Skin of body (tissue), 2 donors: Measurements from ENCODE around the gene FBXO9.

- RAMPAGE, long total RNA = no peak
Observed at GRCh38 chr6:49766613-49767315, 20.3 kb downstream of the PGK2 start.

DNA sequence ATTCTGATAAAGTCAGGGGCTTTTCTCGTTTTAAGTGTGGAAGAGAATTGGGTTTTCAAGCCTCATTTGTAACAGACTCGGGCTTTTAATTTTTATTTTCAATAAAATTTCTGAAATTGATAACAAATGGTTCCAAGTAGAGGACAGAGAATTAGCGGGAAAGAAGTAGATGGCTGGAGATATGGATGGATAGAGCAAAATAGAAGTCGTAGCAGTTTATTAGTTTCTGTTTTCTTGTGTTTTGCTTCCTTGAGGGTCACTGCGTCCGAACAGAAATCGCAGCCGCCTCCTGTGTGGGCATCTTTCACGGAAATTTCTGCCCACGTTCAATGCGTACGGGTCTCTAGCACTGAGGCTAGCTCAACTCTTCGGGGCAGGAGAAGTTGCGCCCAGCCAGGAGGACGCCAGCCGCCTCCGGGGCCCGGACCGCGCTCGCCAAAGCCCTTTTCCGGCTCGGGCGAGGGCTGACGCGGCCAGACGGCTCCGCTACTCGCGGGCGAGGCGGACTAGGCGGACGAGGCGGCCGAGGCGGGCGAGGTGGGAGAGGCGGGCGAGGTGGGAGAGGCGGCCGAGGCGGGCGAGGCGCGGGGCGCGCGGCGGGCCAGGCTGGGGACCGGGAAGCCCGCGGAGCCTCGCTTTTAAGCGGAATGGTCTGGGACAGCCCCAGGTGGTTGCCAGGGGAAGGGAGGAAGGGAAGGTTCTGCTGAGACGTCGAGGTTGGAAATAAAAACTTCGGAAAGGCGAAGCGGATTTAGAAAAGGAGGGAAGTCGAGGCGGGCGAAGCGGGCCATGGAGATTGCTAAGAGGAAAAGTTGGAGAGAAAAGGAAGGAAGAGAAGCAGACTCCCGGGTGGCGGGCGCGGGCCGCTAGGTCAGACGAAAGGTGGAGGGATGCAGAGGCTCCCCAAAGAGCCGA lies 898 bp downstream of the TFAP2B start:
- RAMPAGE, long total RNA = no peak

- RAMPAGE, long total RNA = no peak
Observed at GRCh38 chr6:50820227-50821258, 1.9 kb downstream of the TFAP2B start.

GRCh38 chr6:50841726-50842385 lies 23.2 kb downstream of the TFAP2B start:
- RAMPAGE, long total RNA = no peak

GRCh38 chr6:50842386-50842705 lies 23.7 kb downstream of the TFAP2B start:
- RAMPAGE, long total RNA = no peak

DNA sequence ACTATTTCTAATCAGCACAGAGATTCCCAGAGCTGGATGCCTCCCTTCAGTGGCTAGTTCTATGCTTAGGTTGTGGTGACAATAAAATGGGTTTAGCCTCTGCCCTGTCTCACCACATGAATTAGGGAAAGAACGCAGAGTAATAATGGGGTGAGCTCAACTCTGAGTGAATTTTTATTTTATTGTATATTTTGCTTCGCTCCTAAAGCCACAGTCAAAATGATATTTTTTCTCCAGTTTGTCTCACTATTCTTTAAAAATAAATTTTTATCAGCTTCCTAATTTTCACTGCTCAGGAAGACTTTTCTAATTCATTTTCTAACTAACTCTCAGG lies 142.2 kb downstream of the TFAP2B start:
- RAMPAGE, long total RNA = no peak

DNA sequence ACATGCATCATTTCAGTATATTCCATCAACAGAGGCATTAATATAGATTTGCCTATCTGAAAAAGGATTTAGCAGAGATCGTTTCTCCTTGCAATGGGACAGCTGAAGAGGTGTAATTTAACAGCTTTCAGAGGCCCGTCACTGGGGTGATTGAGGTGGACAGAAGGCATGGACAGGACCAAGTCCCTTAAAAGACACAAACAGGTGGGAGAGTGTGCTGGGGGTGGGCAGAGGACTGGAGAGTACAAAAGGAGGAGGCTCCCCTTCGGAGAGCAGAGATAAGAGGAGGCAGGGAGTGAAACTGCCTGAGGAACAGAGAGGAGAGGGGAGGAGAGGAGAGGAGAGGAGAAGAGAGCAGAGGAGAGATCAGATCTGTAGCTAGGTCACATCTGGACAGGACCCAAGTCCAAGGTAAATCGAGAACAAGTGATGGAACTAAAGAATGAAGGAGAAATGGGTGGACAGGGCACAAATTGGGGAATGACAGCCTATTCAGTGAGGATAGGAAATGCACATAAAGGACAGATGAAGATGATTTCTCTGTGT lies 48.7 kb upstream of the PKHD1 start:
- RAMPAGE, long total RNA = no peak

GRCh38 chr6:52420695-52421499 lies 755 bp downstream of the EFHC1 start:
- RAMPAGE, long total RNA = no peak

DNA sequence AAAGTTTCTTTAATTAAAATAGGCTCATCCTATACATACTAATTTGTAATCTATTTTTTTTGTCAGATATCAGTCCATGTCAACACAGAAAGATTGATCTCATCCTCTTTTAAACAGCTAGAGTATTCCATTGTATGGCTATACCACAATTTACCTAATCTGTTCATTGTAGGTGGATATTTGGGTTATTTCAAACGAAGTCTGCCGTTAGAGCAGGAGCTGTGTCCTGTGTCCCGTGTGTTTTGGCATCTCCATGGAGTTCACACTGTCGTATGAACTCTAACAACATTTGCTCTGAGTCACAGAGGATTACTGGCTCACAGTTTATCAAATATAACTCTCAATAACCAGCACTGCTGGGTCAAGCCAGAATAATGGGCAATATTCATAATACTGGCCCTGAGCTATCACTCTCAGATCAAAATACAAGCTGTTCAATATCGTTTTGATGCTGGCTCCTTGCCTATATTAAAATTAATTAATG lies 16.4 kb downstream of the TRAM2 start:
- RAMPAGE, long total RNA = no peak

DNA sequence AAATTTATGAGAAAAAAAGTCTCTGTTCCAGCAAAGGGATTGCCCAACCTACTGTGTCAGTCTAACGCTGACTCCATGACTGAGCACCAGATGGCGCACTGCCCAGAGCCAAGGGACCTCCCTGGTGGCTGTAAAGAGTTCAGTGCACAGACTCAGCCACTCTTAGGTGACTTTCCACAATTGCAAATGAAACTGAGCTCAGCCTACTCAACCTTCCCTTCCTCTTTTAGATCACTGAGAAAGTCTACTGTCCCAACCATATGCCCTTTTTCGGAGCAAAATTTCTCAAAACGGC lies 38.8 kb downstream of the GSTA2 start:
- RAMPAGE, long total RNA = no peak

- RAMPAGE, long total RNA = no peak
Observed at GRCh38 chr6:52801446-52802117, 2.0 kb downstream of the GSTA1 start.

DNA sequence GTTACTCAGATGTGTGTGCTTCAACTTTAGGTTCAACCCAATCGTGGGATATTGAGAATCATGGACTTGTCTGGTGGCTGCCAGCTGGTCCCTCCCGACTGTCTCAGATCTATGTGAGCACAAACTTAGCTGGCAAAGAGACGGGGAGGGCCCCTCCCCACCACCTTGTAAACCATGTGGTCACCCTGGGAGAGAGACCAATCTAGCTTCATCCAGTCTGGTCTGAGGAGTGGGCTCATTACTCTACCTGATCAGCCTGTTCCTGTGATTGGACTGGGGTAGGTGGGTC lies 4.9 kb downstream of the GSTA4 start:
- RAMPAGE, long total RNA = no peak

GRCh38 chr6:53065210-53066205 lies at the start of gene FBXO9:
TSS of gene FBXO9 (plus strand) at chr6:53065404.
- RAMPAGE, long total RNA = no peak

DNA sequence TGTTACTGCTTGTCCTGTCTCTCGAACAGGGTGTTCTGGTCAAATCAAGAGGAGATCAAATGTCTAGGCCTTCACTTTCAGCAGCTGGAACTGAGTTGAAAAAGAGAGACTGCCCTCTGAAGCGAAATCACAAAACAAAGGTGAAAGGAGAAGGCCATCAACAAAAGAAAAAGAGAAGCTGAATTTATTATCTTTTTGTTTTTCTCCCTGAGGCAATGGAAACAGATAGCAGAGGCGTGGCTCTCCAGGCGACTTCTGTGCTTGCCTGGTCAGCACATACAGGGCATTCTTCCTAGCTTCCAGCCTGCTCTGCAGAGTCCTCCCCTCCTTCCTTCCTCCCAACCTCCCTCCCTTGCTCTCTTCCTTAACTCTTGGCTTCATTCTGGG lies 44.2 kb upstream of the GCM1 start:
- RAMPAGE, long total RNA = no peak

DNA sequence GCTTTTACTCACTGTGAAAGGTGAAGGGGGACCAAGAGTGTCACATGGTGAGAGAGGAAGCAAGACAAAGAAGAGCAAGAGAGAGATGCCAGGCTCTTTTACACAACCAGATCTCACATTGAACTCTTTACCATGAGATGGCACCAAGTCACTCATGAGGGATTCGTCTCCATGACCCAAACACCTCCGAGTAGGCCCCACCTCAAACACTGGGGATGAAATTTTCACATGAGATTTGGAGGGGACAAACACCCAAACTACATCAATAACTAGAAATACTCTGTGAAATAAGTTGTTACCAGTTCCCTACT lies 16.9 kb downstream of the ELOVL5 start:
- RAMPAGE, long total RNA = no peak

GRCh38 chr6:53358721-53359267 lies 10.0 kb upstream of the ELOVL5 start:
- RAMPAGE, long total RNA = no peak

- RAMPAGE, long total RNA = no peak
Observed at GRCh38 chr6:53439407-53440003, 90.8 kb upstream of the ELOVL5 start.

DNA sequence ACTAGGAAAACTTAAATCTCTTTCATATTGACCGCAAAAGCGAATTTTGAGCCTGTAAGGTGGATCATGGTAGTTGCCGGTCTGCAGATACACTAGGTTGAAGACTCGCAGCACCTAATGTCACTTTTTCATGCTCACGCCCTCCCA lies 940 bp downstream of the GCLC start:
- RAMPAGE, long total RNA = no peak

- RAMPAGE, long total RNA = no peak
Observed at GRCh38 chr6:53544235-53544933, 517 bp downstream of the GCLC start.

DNA sequence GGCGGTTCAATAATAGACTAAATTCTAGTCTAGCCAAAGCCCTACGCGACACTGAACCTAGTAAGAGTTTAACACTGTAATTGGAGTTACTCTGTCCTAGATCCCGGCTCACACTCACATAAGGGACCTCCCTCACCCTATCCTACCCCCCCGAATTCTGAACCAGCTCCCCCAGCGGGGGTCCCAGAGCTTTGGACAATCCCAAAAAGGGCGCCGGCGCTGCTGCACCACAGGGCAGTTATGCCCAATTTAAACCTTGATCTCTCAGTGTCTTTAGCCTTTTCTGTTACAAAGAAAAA lies 2.4 kb upstream of the GCLC start:
- RAMPAGE, long total RNA = no peak